Penis (tissue), 1 donor: ENCODE measurements around the gene DTWD2.

DNA sequence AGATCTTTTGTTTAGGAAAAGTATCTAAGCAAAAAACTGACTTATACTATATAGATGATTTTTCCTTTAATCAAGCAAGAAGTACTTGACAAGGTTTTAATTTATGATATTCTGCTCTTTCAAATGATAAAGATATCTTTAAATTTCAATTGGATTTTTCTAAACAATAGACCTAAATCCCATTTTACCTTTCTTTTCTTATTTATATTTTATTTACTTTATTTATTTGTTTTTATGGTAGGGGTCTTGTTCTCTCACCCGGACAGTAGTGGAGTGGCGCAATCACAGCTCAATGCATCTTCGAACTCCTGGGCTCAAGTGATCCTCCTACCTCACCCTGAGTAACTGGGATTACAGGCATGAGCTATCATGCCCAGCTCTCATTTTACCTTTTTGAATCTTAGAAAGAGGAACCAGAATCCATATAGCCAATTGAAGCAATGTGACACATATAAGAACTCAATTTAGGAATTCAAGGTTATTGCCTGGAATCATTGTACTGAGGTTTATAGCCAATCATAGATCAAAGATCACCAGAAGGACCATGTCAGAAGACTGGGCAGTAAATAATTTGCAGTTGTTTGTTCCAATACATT, 82.6 kb upstream of the TMED7 start:
- PRO-cap: no peak

DNA sequence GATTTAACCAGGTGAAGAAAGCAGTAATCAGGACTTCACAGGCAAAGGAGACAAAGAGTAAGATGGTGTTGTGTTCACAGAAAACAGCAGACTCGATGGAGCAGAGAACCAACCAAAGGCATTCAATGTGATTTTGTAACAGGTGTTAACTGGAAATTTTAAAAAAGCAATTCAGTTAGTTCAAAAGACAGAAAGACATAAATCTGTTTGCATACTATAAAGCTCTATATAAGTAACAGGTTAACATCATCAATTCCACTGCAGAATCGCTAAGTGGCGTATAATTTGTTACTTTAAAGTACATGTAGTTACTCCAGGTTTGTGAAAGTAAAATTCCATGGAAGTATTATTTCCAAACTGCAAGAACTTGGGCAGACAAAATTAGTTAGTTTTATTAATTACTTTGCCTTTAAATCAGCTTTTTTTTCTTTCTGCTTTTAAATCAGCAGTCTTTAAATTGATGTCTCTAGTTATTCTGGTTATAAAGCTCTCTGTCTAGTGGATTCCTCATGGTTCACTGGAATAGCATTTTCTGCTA, 7.2 kb downstream of the ATG12 start:
- PRO-cap: no peak

- PRO-cap: no peak
These were observed 9.3 kb downstream of the AP3S1 start for GRCh38 chr5:115851098-115851438.

GRCh38 chr5:116052251-116052459, 19.9 kb downstream of the ARL14EPL start:
- PRO-cap: unidirectional peak, minus-strand start at chr5:116052343

GRCh38 chr5:116348326-116349022, 226.1 kb downstream of the SEMA6A start:
- PRO-cap: no peak

DNA sequence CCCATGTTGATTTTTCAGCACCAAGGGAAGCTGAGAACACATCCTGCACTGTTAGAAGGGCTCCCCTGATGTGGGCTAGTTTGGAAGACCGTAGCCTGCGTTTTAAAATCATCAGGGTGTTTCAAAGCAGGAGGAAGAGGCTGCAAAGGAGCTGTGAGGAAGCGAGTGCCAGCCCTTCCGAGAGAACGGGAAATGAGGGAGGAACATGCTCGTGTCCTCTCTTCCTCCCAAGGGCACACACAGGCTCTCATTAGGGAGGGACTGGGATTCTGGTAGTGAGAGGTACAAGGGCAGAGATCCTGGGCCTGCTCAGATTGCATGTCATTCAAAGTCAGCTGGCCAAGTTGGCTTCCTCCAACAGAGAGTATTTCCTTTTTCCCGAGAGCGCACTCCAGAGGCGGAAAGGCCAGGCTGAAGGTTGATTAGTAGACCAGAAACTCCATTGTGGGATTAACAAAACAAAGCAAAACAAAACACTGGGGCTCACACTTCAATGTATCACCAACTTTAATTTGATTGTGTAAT, 185.8 kb downstream of the SEMA6A start:
- PRO-cap: no peak

DNA sequence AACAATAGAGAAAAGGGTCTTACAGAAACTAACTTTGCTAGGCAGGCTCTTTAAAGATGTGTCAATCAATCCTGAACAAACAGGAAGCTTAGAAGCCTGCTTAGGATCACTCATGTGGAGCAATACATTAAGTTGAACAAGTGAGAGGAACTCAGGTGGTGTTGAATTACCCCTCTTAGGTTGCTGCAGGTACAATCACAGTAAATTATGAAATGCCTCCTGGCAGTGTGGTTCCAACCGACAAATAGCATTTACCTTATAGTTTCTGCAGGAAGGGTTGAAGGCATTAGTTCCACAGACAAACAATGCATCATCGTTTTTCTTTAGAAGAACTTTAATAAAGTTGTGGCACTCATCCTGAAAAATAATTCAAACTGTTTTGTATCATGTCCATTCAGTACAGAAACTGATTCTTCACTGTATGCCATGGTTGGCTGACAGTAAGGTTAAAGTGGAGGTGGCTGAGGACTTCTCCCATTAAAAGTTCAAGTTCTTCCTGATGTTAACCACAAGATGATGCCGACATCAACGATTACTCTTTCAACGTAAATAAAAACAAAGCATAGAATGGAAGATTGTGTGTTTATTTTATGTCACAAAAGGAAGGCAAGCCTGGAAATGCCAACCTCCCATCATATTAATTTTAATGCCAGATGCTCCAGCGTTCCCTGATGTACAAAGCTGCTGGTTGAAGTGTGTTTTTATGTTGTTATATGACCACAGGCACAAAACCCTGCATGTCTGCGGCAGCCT, 79.3 kb downstream of the SEMA6A start:
- PRO-cap: no peak

DNA sequence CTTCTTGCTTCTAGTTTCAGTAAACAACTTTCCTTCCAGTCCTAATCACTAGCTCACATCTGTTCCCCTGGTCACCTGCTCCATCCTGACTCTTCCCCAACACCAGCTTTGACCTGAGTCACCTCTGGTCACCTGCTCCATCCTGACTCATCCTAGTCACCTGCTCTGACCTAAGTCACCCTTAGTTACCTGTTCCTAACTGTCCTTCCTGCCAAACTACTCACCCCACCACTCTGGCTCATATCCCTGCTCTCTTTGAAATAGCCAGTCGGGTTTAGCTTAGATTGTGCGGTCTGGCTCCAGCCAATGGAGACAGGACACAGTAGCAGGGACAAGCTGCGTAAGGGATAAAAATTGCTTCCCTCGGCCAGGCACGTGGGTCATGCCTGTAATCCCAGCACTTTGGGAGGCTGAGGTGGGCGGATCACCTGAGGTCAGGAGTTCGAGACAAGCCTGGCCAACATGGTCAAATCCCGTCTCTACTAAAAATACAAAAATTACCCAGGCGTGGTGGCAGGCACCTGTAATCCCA, 29.6 kb downstream of the SEMA6A start:
- PRO-cap: no peak

DNA sequence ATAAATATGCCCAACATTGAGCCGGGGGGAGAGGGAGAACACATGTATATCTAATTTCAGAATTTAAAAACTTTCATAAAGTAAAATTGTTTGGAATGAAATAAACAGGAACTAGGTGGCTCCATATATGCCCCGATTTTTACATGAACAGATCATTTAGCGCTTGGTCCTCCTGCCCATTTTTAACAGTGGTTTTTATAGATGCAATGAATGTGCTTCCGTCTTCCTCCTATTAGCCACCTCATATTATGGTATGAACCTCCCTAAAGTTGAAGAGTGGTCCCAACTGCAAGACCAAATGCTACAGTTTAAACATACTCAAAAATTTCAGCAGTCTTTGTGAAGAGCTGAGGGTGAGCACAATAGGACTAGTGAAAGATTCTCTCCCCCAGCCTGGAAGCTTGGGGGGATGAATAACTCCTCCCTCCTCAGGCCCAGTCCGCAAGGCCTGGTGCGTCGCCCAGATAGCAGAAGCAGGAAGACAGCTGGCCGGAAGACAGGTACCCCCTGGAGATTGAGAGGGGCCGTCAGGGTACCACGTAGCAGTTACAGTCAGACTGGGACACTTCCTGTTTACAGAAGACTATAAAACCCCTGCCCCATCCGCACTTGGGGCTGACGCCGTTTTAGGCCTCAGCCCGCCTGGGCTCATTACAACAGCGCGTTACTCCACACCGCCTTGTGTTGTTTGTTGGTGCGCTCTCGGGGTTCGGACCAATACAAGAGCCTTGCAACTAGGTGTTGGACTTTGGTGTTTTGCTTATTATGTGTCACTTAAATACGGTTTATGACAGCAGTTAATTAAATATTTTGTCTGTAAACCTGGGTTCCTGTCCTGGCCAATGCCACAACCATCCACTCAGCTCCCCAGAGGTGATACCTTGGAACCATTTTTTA, 15.5 kb downstream of the SEMA6A start:
- PRO-cap: no peak

DNA sequence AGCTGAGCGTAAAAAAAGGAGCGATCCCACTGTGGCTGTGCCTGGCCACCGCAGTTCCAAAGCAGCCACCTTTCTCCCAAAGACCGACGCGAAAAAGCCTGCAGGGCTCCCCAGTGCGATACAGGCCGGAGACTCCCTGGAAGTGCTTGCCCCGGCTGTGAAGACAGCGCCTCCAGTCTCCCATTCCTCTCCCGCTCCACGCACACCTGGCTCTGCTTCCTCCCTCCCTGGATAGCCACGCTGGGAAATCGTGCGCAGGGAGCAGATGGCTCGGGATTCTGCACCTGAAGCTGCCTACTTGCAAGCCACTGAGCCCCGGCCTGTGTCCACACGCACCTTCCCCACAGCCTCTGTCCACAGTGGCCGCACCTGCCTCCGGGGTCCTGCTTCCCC, 2.3 kb downstream of the SEMA6A start:
- PRO-cap: no peak

GRCh38 chr5:116573756-116574746, 572 bp downstream of the SEMA6A start:
- PRO-cap: unidirectional peak, plus-strand start at chr5:116573977; unidirectional peak, plus-strand start at chr5:116573994; unidirectional peak, plus-strand start at chr5:116574260

- PRO-cap: no peak
These were observed 14.7 kb downstream of the DTWD2 start for GRCh38 chr5:118973395-118974239.

DNA sequence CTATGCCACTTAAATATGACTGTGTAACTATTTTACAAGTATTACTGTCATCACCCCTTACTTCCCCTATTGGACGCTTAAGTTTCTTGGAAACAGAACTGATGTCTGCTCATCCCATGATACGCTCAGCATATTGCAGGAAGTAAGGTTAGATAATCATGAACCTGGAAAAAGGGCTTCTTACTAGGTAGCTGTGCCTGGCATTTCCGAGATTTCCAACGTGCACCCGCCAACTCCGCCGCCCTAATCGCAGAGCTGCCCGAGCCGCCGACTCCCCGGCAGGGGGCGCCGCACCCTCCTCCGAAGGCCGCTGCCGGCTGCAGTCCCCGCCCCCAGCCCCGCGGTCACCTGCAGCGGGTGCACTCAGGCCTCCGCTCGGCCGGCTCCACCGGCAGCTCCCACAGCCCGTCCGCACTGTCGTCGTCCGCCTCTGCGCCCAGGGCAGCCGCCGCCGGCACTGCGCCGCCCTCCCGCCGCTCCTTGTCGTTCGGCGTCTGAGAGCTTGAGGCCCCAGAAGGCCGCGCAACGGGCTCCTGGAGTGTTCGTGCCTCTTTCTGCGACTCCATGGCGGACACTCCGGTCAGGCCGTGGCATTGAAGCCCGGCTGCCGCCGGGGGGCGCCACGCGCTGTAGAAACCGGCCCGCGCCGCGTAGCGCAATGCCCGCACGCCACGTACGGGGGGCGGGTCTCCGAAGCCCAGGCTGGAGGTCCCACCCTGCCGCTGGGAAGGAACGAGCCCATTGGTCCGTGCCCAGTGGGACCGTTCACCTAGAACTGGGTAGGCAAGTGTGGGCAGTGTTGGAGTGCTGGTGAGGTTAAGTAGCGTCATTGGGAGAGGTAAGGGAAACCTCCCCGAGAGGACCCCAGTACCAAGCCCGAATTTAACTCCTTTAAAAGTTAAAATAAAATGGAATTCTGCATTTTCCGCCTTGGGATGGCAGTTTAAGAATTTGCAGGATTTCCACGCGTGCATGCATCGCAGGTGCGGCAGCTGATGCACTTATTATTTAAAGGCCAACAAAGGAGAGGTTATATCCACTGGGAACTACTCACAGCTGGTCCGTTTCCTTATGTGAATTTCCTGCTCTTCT, at the start of gene DTWD2:
Gene DTWD2, minus strand, starts transcription at position 602 of the 1,092 bp plus-strand sequence.
- PRO-cap: unidirectional peak, minus-strand start at position 589 of the sequence; bidirectional peak, plus-strand start at position 796 of the sequence, minus-strand start at position 589 of the sequence

GRCh38 chr5:119273335-119274052, 82.3 kb upstream of the TNFAIP8 start:
- PRO-cap: no peak

GRCh38 chr5:119275742-119276194, 80.1 kb upstream of the TNFAIP8 start:
- PRO-cap: no peak

DNA sequence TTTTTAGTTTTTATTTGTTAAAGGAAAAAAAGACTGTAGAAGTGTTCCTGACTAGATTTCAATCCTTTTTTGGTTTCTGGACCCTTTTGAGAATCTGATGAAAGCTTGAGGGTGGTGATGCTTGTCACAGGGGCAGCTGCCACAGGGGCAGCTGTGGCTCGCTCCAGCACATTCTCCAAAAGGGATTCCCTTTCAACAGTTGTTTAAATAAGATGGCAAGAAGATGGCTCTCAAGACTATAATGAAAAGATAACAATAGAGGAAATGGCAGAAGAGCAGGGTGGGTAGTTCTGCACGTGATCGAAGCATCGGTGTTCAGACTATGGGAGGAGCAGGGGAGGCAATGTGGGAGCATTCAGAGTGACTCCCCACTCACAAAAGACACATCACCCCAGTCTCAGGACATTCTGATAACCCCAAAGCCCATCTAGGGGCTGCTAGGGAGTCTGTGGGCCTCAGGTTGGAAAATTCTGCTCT, 46.5 kb upstream of the TNFAIP8 start:
- PRO-cap: no peak

DNA sequence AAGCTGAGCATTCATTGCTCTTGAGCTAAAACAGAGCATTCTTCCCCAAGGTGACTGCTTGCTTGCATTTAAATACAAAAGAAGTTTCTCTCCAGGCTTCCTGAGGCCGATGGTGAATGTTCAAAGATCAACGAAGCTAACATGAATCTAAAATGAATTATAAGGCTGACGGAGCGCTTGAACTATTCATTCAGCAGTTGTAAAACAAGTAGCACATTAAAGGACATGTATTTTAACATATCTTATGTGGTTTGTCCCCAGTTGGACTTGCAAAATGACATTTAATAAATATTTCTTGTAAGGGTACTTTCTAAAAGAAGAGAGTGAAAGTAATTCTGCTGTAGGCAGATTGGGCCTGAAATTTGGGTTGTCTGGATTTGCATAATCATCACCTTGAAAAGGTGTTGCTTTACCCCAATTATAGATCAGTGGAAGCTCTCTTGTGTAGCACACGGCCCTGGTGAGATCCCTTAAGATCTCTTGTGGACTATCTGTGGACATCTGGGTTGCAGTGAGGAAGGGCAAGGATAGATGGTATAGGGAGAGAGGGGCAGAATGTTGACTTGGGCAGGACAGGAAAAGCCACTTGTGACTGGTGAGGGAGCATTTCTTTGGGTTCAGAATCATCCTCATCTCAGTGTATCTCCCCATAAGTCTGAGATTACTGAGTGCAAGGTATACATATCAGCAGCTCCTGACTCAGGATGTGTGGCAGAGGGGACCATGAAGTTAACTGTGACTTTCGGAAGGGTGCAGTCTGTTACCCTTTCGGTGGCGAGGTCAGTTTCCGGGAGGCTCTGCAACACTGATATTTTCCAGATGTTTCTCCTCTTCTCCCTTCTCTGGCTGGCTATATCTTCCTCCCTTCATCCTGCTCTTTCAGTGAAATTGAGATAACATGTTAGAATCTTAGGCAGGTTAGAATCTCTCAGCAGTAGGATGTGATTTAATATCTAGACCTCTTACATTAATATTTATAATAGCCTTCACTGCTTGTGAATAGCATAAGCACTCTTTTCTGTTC, 2.0 kb upstream of the TNFAIP8 start:
- PRO-cap: no peak

- PRO-cap: no peak
These were observed 5.3 kb downstream of the TNFAIP8 start for GRCh38 chr5:119360977-119361662.

DNA sequence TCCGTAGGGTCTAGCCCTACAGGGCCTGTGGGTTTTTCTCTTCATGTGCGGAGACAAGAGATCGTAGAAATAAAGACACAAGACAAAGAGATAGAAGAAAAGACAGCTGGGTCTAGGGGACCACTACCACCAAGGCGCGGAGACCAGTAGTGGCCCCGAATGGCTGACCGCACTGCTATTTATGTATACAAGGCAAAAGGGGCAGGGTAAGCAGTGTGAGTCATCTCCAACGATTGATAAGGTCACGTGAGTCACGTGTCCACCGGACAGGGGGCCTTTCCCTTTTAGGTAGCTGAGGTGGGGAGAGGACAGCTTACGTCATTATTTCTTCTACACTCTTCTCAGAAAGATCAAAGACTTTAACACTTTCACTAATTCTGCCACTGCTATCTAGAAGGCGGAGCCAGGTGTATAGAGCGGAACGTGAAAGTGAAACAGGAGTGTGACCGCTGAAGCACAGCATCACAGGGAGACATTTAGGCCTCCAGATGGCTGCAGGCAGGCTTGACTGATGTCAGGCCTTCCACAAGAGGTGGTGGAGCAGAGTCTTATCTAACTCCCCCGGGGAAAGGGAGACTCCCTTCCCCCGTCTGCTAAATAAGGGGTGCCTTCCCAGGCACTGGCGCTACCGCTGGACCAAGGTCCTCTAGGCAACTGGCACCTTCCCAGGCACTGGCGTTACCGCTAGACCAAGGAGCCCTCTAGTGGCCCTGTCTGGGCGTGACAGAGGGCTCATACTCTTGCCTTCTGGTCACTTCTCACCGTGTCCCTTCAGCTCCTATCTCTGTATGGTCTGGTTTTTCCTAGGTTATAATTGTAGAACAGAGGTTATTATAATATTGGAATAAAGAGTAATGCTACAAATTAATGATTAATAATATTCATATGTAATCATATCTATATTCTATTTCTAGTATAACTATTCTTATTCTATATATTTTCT, 6.1 kb upstream of the PRR16 start:
- PRO-cap: no peak

GRCh38 chr5:120511888-120512969, 48.1 kb downstream of the PRR16 start:
- PRO-cap: no peak